Right common carotid artery plus branches (tissue), 1 donor: ENCODE results near the genes SLC5A1, BPIFC and TIMP3.

GRCh38 chr22:31617547-31618836 is 44.0 kb downstream of the PISD start:
- PRO-cap, result no peak

- PRO-cap, result bidirectional peak, plus-strand start at chr22:31630972, minus-strand start at chr22:31630824
Observed at GRCh38 chr22:31630690-31631470, 31.1 kb downstream of the PISD start.

GRCh38 chr22:31738415-31739064 is 11.4 kb downstream of the PRR14L start:
- PRO-cap, result no peak

- PRO-cap, result bidirectional peak, plus-strand start at chr22:31944535, minus-strand start at chr22:31944281
Observed at GRCh38 chr22:31944181-31944377, 256 bp upstream of the YWHAH start.

DNA sequence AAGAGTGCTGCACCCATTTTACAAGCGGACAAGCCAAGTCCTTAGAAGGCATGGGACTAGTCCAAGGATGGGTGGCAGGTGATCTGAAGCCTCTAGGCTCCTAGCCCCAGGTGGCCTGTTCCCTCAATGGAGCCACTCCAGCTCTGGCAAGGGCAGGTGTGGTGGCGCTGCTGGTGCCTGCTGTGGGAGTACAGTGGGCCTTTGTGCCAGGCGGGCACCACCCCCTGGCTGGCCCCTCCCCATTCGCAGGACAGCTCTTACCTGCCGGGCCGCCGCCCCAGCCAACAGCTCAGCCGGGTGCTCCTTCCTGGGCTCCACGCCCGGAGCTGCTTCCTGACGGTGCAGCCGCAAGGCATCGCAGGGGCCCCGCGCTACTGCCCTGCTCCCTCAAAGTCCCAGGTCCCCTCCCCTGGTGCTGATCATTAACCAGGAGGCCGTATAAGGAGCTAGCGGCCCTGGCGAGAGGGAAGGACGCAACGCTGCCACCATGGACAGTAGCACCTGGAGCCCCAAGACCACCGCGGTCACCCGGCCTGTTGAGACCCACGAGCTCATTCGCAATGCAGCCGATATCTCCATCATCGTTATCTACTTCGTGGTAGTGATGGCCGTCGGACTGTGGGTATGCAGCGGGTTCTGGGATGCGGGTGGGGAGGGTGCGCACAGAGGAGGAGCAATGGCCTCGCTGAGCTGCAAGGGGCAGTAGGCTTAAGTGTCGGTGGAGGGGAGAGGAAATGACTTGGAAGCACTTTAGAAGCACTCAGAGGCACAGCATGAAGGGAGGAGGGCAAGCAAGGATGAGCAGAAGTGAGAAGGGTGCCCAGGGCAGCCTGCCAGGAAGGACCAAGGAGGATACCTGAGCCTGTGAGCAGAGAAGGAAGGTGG is at the start of gene SLC5A1:
SLC5A1 (plus strand) TSS at position 467 of the 885 bp plus-strand sequence.
- PRO-cap, result no peak

- PRO-cap, result no peak
Observed at GRCh38 chr22:32059022-32059438, 16.0 kb downstream of the SLC5A1 start.

- PRO-cap, result no peak
Observed at GRCh38 chr22:32137616-32138401, 21.3 kb downstream of the C22orf42 start.

- PRO-cap, result no peak
Observed at GRCh38 chr22:32412388-32412609, 252 bp upstream of the RTCB start.

DNA sequence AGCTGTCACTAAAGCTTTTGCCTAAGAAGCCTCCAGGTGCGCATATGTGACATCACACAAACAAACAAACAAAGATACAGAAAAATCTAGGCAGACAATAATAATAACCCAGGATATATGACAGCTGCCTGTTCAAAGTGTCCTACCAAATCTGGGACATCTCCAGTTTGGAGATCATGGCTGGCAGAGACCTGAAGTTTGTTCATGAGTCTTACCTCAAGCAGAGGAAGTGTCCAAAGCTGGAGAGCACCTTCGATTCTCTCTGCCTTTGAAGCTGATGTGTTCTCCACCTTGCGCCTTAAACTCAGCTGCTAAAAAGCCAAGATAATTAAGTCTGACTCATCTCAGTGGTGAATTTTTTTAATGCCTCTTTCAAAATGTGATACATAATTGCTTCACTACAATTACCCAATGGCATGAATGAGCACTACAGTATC is at the start of gene BPIFC:
BPIFC (minus strand) TSS at position 288 of the 437 bp plus-strand sequence.
- PRO-cap, result no peak

DNA sequence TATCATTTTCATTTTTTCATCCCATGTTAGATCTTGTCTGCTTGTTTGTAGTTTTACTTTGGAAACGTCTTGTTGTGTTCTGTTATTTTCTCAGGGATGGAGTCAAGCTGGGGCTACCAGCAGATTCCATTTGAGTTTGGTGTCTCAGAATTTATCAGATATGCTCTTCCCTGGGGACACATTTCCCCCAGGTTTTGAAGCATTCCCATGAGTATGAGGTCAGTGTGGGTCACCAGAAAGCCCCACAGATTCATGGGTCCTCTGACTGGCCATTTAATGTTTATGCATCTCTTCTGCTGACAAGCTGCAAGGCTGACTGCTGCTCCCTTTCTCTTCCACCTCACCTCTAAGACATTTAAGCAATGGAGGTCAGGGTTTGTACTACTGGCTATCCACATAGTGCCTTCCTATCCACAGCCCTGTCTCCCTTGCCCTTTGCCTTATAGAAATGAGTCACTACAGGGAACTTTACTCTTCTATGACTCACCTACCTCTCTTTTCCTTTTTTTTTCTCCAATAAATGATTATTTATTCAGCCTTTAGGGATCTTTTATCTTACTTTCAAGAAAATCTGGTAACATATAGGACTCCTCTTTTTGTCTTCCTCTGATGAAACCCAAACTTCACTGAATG is 106.1 kb upstream of the TIMP3 start:
- PRO-cap, result no peak

DNA sequence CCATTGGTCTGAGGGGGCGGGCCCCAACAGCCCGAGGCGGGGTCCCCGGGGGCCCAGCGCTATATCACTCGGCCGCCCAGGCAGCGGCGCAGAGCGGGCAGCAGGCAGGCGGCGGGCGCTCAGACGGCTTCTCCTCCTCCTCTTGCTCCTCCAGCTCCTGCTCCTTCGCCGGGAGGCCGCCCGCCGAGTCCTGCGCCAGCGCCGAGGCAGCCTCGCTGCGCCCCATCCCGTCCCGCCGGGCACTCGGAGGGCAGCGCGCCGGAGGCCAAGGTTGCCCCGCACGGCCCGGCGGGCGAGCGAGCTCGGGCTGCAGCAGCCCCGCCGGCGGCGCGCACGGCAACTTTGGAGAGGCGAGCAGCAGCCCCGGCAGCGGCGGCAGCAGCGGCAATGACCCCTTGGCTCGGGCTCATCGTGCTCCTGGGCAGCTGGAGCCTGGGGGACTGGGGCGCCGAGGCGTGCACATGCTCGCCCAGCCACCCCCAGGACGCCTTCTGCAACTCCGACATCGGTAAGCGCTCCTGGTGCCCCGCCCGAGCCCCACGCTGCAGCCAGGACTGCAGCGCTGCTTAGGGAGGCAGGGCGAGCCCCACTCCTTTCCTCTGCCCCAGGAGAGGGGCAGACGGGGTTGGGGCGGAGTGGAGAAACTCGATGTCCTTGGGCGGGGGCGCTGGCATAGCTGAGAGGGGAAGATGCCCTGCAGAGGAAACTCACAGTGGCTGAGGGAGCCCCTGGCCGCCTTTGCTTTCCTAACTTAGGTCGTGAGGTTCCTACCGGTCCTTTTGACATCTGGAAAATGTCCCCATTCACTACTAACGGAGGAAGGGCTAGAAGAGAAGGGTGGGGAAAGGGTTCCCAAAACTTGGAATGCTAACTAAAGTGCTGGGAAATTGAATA is at the start of gene TIMP3:
TIMP3 (plus strand) TSS at position 91 of the 894 bp plus-strand sequence.
- PRO-cap, result bidirectional peak, plus-strand start at position 91 of the sequence, minus-strand start outside the sequence

GRCh38 chr22:32810169-32810767 is 8.8 kb downstream of the TIMP3 start:
- PRO-cap, result no peak

DNA sequence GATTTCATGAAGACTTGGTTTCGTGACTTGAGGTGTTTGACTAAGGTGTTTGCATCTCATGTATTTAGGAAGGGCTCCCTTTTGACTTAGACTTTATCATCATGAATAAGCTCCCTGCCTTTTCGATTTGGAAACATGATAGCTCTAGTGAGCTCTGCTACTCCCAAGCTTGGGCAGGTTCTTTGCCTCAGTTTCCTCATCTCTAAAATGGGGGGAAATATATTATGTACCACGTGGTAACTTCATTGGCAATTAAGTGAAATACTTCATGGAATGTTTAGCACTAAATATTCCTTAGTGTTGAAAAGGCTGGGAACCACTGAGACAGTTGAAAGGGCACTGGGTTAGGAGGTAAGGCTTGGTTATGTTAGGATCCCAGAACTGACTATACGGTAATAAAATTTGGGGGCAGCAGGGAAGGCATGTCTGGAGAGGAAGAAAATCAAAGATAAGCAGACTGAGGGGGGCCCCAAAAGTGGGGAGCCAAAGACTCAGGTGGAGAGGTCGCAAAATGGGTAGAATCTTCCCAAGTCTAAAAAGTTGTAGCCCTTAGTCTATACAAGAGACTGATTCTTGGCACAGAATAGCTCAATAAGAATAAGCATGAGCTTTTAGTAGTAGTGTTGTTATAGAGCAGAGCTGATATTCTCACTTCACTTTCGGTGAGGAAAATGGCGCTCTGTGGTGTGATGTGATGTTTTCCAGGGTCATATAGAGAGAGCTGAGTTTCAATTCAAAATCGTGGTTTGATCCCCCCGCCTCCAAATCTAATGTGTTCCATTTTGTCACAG is 9.5 kb downstream of the TIMP3 start:
- PRO-cap, result no peak

DNA sequence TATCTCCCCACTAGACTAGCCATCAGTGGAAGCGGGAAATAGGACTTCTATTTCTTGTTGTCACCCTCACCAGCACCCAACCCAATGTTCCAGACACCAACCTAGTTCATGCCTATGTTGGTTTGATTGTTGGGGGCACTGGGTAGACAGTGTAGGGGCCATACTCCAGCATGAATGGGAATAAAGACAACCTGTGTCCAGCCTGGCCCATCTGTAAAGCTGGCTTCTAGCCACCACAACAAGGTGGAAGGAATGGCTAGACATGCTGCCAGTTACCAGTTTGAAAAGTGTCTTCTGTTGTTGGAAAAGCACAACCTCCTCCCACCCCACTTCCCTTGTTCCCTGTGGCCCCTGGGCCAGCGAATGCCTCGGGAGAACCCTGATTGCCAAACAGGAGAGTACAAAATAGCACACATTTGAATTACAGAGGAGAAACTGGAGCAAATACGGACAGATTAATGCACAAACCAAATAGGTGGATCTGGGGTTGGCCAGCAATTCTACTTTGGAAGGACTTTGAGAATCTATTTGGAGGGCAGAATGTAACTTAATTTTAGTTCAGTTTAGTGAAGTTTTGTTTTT is 44.1 kb downstream of the TIMP3 start:
- PRO-cap, result no peak

DNA sequence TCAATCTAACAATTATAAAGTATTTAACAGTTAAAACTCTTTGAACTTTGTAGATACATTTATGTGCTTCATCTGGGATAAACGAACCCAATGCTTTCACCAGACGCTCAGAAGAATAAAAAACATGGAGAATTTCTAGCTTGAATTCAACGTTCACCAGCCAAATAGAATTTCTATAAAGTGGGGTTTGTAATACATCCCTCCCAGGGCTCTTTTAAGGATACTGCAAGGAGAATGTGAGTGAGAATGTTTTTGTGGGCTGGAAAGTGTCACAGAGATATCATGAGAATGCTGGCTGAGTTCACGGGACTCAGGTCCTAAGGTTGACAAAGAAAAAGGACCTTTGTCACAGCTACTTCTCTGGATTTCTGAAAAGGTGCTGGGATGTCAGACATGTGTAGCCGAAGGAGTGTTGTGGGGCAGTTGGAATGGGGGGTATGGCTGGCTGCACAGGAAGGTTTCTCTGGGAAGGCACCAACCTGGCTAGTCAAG is 54.4 kb downstream of the TIMP3 start:
- PRO-cap, result no peak

DNA sequence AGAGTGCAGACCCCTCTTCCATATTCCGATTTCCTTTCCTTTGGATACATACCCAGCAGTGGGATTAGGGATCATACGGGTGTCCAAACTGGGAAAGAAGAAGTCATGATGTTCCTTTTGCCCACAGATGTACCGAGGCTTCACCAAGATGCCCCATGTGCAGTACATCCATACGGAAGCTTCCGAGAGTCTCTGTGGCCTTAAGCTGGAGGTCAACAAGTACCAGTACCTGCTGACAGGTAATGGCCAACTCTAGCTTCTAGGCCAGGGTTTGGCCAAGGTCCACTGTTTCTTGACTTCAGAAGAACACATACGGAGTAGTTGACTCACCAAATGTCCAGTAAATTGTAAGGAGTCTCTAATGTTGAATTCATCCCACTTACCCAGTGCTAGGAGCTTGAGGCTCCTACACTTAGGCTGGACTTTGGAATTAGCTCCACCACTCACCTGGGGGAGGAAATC is 55.6 kb downstream of the TIMP3 start:
- PRO-cap, result no peak

- PRO-cap, result no peak
Observed at GRCh38 chr22:32861740-32862868, 60.6 kb downstream of the TIMP3 start.

DNA sequence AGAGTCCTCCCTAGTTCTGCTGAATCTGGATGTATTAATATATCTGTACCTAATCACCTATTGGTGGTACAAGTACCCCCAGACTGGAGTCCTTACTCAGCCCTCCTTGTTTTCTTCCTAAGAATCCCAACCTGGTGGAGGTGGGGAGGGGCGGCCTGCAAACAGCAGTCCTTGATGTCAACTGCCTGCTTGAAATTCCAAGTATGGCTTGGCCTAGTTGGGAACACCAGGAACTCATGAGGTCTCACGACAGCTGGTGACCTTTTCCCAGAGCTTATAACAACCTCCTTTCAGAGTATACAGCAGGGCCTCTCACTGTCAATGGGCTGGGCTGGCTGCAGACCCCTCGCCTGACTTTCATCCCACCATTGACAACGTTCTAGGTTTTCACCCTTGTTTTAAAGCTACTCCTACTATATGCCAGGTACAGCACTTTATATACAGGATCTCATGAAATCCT is 61.8 kb downstream of the TIMP3 start:
- PRO-cap, result no peak

DNA sequence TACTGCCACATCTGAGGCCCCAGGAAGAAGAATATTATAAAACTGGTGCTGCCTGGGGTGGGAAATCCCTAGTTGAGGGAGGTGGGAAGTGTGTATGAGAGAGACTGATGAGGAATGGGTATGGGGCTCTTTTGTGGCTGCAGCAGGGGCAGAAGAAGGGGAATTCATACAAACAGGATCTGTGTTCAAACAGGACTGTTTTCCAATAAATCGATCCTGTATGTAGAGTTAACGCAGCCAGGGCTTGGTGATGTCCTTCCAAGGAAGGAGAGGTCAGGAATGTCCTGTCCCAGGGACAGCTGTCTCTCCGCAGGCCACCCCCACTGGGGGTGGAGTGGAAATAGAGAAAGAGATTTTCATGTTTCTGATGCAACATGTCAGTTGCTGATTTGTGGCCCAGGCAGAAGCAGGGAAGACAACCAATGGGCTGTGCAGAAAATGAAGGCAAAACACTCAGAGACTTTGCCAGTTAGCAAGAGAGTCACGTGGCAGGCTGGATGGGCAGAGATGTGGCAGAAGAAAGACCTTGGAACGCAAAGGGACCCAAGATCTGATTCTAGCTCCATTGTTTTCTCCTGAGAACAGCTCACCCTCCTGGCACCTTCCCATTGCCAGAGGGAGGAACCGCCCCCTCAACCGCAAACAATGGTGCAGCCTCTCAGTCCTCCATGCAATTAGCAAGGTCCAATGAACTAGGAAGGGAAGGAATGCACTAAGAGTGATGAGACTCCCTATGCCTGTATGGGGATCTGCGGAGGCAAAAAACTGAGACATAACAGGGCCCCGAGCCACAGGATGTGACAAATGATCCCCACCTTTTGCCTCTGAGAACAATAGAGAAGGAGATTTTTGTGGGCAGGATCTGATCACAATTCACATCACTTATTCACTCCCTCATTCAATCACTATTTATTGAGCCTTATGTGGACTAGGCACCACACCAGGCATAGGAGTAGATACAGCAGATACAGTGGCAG is 71.0 kb downstream of the SYN3 start:
- PRO-cap, result unidirectional peak, minus-strand start at position 336 of the sequence

GRCh38 chr22:33109554-33109847 is 51.3 kb upstream of the SYN3 start:
- PRO-cap, result no peak